ENCODE results near the gene PLEKHG6.

GRCh38 chr12:4766312-4766822 is 42.8 kb upstream of the KCNA6 start:
- PRO-cap: no peak
- RAMPAGE, long total RNA: no peak
- RRBS: no CpG with 5 or more reads among the region's 9 CpGs

GRCh38 chr12:4997761-4998348 is 45.8 kb upstream of the KCNA5 start:
- PRO-cap: no peak
- RAMPAGE, long total RNA: no peak
- RRBS: no CpG with 5 or more reads among the region's 9 CpGs

DNA sequence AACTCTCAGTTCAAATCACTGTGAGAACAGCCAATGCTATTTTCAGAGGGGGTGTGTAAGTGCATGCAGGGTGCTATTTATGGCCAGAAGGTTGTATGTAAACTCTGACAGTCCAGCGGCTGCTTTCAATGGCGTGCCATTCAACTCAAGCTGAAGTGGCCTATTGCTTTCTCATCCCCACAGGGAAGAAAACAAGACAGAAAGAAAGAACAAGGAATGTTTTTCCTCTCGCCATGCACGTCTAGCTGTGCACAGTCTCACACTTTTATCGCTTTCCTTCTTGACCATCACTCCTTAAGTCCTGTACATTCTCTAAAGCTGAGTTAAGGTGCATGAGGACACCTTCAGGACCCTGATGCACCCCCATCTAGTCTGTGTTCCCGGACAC is 127.3 kb downstream of the KCNA5 start:
- PRO-cap: no peak
- RAMPAGE, long total RNA: no peak
- RRBS: no CpG with 5 or more reads among the region's 6 CpGs

GRCh38 chr12:5391624-5391849 is 40.4 kb upstream of the NTF3 start:
- PRO-cap: no peak
- RAMPAGE, long total RNA: no peak

- PRO-cap: no peak
- RAMPAGE, long total RNA: no peak
- RRBS: no CpG with 5 or more reads among the region's 4 CpGs
Measured at GRCh38 chr12:5937718-5938357, 7.2 kb downstream of the ANO2 start.

GRCh38 chr12:5993781-5994817 is 49.0 kb upstream of the ANO2 start:
- PRO-cap: no peak
- RAMPAGE, long total RNA: no peak
- RRBS: no CpG with 5 or more reads among the region's 16 CpGs

DNA sequence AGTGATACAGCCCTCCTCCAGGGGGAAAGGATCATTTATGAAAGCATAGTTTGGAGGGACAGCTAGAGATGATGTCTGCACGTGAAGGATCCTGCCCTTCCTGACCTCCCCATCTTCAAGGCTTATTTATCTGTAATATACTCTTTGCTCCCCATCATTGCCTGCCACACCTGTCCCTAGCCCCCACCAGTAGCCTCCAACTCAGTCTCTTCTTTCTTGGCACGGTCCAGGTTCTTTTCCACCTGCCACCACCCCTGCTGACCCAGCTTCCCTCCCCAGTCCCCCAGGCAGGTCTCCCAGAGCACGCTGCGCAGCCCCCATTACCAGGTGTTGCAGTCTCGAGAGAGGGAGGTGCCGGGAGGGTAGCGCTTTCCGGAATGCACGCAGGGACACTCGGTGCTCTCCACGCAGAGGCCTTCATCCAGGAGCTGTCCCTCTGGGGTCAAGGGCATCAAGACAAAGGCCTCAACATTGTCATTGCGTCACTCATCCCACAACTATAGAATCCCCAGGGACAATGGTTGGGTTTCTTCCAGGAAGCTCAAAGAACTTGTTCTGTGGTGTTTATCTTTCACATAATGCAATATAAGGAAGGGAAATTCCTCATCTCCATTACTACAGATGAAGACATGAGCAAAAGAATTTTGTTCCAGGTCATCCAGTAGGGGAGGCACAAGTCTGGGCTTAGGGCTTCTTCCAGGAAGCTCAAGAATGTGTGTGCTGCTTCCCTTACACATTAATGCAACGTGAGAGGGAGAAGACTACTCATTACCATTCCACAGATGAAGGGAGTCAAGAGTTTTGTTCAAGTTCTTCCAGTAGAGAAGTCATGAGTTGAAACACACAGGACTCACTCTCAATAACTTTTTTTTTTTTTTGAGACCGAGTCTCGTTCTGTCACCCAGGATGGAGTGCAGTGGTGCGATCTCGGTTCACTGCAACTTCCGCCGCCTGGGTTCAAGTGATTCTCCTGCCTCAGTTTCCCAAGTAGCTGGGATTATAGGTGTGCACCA is 52.2 kb downstream of the VWF start:
- PRO-cap: no peak
- RAMPAGE, long total RNA: no peak
- RRBS: no CpG with 5 or more reads among the region's 19 CpGs

DNA sequence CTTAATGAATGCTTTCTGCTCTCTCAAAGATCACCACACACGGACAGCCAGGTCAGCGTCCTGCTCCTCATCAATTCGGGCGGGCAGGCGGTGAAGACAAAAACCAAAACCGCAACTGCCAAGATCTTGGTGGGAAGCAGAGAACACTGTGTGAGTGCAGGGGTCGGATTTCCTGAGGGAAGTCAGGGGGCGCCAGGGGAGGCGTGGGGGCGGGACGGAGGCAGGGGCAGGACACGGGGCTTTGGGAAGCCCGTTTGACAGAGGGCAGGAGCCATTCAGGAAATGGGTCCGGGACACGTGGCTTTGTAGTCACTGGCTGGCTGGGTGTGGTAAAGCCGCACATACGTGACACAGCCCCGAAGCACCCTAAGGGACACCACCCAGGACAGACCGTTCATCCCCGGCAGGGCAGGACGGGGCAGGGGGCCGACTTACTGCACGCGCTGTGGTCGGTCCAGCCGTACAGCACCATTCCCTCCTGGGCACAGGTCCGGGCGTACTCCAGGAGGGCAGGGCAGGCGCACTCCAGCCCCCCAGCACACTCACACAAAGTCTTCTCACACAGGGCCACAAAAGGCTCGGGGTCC is 49.5 kb downstream of the VWF start:
- PRO-cap: no peak
- RAMPAGE, long total RNA: no peak
- RRBS: 12% methylated on average over 8 of the region's 30 CpGs

DNA sequence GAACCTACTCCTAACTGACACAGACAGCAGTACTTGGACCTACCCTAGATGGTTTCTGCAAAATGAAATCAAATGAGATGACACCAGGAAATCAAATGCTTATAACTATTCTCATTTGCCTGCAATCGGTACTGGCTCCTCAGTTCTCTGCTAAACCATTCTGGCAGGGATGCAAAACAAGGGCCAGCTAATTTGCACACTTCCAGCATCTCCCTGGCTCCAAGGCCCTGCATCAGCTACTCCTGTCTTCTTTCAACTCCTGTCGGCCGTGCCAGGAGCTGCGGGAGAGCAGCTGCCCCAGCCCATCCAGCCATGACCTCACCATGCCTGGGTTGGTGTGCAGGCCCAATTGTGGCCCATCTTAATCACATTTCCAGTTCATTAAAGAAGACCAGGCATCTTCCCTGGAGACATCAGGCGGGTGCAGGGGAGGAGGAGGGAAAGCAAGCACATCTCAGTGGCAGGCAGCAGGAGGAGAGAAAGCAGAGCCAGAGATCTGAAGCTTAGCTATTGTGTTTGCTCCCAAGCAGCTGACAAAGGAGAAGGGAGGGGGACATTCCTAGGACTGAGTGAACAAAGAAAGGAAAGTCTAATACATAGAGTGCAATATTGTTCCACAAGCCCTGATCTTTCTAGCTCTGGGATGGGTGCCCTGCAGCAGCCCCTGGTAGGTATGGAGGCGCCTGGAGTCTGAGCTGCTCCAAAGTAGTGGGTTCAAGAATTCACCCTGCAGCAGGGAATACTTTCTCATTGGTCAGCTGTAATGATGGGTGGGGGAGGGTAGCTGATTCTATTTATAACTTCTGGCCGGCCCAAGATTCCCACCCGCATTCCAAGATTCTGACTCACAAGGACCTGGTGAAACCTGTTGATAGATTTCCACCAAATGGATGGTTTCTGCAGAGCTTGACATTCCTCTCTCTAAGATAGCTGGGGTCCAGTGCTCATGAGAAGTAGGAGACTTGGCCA is 40.1 kb downstream of the VWF start:
- PRO-cap: no peak
- RAMPAGE, long total RNA: no peak
- RRBS: no CpG with 5 or more reads among the region's 8 CpGs

- PRO-cap: no peak
- RAMPAGE, long total RNA: no peak
- RRBS: no CpG with 5 or more reads among the region's 7 CpGs
Measured at GRCh38 chr12:6201778-6202361, 1.7 kb downstream of the CD9 start.

- PRO-cap: no peak
- RAMPAGE, long total RNA: no peak
- RRBS: no CpG with 5 or more reads among the region's 11 CpGs
Measured at GRCh38 chr12:6220024-6220790, 20.0 kb downstream of the CD9 start.

DNA sequence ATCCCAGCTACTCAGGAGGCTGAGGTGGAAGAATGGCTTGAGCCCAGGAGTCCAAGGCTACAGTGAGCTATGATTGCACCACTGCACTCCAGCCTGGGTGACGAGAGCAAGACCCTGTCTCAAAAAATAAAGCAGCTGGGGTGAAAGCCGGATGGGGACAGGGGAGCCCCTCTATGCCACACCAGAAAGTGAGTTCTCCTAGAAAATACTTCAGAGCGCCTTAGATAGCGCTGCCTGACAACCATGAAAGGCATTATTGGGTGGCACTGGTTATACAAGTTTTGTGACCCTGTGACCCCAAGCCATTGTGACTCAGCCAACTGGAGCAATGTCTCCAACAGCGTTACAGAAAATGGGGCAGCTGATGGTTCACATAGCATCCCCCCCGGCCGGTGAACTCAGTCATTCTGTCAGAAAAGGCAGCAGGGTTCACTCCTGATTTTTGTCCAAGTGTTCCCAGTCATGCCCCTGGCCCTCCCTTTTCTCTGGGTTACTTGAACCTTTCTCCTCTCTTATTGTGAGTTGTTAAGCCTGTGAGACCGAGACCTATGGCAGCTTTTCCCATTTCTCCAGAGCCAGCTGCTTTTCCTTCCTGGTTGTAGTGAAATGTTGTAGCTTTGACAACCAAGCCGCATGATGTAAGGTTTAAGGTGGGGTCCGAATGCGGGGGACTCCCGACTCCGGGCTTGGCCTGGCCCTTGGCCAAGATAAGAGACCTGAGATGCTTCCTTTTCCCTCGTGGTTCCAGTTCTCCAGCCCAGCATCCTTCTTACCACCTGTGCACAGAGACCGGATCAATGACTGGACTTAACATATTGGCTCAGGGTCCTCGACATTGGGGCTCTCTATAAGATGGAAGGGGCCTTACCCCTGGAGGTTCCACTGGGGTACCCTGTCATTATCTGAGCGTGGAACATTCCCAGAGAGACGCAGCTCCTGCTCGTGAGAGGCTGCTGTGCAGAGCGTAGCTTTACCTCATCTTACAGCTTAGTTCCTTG is 22.0 kb downstream of the CD9 start:
- PRO-cap: no peak
- RAMPAGE, long total RNA: no peak
- RRBS: 71% methylated on average over 2 of the region's 20 CpGs

DNA sequence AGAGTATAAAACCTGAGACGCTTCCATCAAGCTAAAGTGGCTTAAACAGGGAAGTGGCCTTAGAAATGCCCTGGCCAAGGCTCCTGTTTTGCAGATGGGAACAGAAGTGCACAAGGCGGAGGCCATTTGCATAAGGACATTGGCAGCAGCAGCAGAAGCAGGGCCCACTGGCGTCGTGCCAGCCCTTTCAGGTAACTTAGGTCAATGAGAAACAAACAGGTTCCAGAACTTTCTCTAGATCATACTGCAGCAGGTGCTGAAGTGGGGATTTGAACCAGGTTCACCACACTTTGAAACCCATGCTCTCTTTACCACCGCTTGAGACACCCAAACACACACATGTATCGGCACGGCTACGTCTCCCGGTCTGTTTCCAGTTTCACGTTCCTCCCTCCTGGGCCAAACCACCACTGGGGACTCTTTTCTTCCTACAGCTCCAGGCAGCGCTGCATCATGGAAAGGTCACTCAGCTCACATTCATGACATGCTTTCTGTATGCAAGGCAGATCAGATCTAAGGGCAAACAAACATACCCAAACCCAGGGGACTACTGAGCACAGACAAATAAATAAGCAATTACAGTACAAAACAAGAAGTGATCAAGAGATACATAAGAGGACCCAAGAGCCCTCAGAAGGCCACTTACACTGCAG is 45.9 kb upstream of the PLEKHG6 start:
- PRO-cap: no peak
- RAMPAGE, long total RNA: no peak
- RRBS: no CpG with 5 or more reads among the region's 11 CpGs

DNA sequence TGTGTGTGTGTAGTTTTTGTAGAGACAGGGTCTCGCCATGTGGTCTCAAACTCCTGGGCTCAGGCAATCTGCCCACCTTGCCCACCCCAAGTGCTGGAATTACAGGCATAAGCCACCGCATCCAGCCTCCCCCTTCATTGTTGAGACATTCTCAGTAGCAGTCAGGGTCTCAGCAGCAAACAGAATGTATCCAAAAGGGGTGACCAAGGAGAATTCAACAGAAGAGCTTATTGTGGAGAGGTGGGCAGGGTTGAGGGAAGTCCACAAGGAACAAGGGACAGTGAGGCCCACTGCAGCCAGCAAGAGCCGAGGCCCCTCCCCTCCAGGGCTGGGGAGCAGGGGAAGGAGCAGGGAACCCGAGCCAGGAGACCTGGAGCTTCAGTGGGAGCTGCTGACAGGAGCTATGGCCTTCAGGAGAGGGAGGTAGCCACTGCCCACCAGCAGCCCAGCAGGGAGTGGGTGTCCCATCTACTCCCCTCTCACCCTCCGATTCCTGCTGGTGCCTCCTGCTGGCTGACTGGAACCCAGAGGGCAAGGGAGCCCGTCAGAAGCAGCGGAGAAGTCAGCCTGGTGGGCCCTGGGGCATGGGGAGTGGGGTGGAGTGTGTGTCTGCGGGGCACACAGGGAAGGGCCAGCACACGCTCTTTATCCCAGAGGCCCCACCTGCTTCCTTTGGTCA is 37.1 kb upstream of the PLEKHG6 start:
- PRO-cap: no peak
- RAMPAGE, long total RNA: no peak
- RRBS: no CpG with 5 or more reads among the region's 9 CpGs

DNA sequence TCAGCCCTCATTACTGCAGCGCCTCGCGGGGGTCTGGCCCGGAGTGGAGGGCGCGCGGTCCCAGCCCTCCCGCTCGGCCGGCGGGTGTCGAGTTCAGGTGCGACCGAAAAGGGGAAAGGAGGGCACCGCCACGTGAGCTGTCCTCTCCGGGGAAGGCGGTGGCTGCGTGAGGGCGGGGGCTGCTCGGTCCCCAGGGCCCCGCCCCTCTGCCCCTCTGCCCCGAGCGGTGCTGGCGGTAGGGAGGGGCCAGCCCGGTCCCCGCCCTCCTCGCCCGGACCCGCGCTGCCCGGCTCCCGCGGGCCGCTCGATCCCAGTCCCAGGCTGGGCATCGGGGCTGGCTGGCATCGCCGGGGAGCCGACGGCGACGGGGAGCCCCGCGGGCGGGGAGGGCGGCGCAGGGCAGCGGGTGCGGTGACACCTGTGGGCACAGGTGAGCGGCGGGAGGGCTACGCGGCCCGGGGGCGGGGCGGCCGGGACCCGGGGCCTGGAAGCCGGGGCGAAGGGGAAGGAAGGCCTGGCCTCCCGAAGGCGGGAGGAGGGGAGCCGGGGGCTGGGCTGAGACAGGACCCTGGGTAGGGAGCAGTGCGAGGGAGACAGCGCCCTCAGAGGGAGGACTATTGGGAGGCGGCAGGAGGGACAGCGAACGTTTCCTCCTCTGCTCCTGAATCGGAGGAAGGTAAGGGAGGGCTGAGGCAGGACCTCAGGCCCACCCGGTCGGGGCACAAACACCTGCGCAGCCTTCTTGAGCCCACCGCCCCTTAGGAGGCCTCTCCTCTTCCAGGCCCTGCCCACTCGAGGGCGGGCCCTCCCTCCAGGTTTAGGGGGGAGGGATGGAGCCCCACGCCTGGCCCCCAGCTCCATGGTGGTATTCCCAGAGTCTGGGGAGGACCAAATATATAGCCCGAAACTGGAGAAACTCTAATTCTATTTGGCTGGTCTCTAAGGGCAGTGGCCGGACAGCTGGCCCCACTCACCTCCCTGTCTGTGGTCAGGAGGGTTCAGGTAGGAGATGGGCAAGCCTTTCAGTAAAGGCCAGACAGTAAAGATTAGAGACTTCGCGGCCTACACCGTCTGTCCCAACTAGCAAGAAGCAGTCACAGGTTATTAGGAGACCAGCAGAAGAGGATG is at the start of gene PLEKHG6:
TSS of gene PLEKHG6 (plus strand) at position 264 of the 1,128 bp plus-strand sequence.
- PRO-cap: no peak
- RAMPAGE, long total RNA: no peak
- RRBS: 7% methylated on average over 48 of the region's 82 CpGs

GRCh38 chr12:6330983-6331351 is 10.9 kb downstream of the TNFRSF1A start:
- PRO-cap: no peak
- RAMPAGE, long total RNA: no peak
- RRBS: no CpG with 5 or more reads among the region's 2 CpGs

GRCh38 chr12:6332816-6333074 is 9.1 kb downstream of the TNFRSF1A start:
- PRO-cap: no peak
- RAMPAGE, long total RNA: no peak
- RRBS: no CpG with 5 or more reads among the region's 2 CpGs

DNA sequence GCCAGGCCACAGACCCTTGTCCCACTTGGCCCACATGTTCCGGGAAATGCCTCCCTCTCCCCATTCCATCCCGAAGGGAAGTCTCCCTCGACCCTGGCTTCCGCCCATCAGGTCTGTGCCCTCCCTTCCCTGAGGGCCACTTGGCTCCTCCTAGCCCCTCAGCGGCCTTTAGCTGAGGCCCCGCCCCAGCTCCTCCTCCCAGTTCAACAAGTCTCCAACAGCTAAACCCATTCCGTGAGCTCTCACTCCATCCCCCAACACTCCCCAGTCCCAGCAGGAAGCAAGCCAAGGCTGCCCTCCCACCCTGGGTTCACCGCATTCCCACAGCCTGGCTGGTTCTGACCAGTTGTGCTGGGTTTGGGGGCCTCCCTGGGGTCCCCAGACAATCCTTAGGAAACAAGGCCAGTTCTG is 5.3 kb downstream of the TNFRSF1A start:
- PRO-cap: bidirectional peak, plus-strand start at position 316 of the sequence, minus-strand start at position 202 of the sequence
- RAMPAGE, long total RNA: no peak
- RRBS: no CpG with 5 or more reads among the region's 8 CpGs

- PRO-cap: no peak
- RAMPAGE, long total RNA: no peak
- RRBS: no CpG with 5 or more reads among the region's 6 CpGs
Measured at GRCh38 chr12:6355479-6355939, 13.6 kb upstream of the TNFRSF1A start.

- PRO-cap: no peak
- RAMPAGE, long total RNA: no peak
- RRBS: no CpG with 5 or more reads among the region's 39 CpGs
Measured at GRCh38 chr12:6384479-6385493, 824 bp downstream of the LTBR start.

Data from lung (tissue), 4 donors.